Omental fat pad (tissue), 4 donors: ENCODE measurements around the genes MYO5B and CFAP53.

GRCh38 chr18:48545500-48546077, 6.8 kb downstream of the CTIF start:
- PRO-cap: no peak
- RAMPAGE, long total RNA, 4 experiments: no peak in any of the 4 experiments

GRCh38 chr18:48575460-48576755, 37.1 kb downstream of the CTIF start:
- PRO-cap: no peak
- RAMPAGE, long total RNA, 4 experiments: no peak in any of the 4 experiments

DNA sequence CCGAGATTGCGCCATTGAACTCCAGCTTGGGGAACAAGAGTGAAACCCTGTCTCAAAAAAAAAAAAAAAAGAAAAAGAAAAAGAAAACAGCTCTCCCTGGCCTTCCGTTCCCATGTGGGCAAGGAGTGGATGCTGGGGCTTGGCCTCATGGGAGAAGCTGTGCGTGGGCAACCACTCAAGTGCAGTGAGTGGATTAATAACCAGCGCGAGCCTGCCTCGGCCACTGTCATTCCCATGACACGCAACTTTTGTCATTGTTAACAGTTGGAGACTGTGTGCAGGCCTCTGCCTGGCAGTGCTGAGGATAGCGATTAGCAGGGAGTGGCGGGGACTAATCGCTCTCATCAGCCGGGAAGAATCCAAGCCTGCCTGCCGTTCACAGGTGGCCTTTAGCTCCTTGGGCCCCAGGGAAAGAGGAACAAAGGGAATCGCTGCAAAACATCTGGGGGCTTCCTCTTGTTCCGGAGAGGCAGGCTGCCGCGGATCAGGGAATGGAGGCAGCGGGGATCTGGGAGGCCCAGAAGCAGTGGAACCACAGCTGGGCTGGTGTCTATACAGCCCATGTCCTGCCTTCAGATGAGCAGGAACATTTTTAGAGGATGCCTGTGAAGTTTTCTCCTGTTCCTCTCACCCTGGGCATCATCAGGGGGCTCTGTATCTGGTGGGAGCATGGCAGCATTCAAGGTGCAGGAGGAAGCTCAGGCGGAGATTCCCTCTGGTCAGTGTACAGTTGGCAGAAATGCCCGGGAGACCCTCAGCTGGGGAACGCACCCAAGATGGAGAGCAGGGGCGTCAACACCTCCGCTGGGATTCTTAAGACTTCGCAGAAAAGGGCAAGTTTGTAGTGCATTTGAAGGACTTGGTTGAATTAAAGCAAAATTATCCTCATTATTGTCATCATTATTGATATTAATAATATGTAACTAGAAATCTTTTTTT, 53.9 kb downstream of the CTIF start:
- PRO-cap: no peak
- RAMPAGE, long total RNA, 4 experiments: no peak in any of the 4 experiments

GRCh38 chr18:48657297-48657954, 118.6 kb downstream of the CTIF start:
- PRO-cap: no peak
- RAMPAGE, long total RNA, 4 experiments: no peak in any of the 4 experiments

DNA sequence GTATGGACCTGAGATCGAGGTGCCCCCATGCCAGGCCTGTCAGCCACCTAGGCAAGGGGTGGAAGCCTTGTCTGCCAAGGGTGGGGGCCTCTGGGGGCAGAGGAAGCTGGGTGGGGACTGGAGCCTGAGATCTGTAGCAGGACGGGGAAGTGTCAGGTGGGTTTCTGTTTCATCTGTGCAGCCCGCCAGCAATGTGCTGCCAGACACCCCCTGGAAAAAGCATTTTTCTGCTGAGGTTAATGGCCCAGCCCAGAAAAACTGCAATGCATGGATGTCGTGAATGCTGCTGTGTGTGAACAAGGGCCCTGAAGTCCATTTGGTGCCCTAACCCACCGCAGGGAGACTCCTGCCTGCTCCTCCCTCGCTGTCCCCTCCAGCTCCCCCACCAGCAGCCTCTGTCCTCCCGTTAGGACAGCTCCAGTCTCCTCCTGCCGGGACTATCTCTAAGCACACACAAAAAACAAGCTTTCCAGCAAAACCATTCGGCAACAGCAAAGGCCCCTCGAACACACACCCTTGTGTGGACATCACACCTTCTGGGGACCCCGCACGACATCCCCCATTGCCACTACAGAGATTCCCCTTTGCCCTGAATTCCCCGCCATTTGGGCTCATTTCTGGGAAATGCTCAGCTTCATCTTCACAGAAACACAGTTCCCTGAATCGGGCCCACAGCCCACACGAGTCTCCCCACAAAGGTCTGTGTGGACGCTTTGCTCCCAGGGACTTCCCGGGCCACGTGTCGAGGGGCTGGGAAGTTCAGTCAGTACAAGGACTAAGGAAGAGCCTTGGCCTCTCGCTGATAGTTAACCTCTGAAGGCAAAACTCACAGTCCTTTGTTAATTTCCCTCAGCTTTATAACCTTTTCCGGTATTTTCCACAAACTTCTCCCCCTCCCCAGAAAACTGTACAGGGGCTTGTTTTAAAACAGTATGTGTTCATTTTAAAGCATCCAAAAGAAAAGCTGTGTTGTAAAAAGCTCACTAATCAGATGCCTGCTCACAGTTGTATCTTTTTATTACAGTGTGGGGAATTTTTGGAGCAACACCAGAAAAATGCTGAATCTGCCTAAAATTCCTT, 26.1 kb downstream of the SMAD7 start:
- PRO-cap: no peak
- RAMPAGE, long total RNA, 4 experiments: no peak in any of the 4 experiments

- PRO-cap: no peak
- RAMPAGE, long total RNA, 4 experiments: no peak in any of the 4 experiments
Observed at GRCh38 chr18:48926257-48927122, 24.3 kb downstream of the SMAD7 start.

- PRO-cap: no peak
- RAMPAGE, long total RNA, 4 experiments: no peak in any of the 4 experiments
Observed at GRCh38 chr18:48945391-48945869, 5.3 kb downstream of the SMAD7 start.

- PRO-cap: no peak
- RAMPAGE, long total RNA, 4 experiments: no peak in any of the 4 experiments
Observed at GRCh38 chr18:48946221-48947006, 4.4 kb downstream of the SMAD7 start.

DNA sequence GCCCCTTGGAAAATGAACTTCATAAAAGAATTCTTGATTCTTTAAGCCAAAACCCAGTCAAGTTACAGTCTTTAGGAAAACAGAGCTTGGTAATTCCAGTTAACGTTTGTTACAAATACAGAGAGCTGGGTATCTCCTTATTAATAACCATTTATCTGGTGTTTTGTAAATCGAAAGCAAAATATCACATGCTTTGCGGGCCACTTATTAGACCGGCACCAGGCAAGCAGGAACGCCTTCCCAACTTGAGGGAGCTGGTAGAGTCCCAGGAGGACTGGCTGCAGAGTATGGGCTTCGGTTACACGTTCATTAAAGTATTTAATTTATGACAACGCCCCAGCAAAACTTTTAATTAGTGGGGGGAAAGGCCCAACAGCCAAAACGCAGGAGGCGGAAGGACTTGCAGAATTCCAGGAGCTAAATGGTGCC, 3.7 kb downstream of the SMAD7 start:
- PRO-cap: no peak
- RAMPAGE, long total RNA, 4 experiments: no peak in any of the 4 experiments

DNA sequence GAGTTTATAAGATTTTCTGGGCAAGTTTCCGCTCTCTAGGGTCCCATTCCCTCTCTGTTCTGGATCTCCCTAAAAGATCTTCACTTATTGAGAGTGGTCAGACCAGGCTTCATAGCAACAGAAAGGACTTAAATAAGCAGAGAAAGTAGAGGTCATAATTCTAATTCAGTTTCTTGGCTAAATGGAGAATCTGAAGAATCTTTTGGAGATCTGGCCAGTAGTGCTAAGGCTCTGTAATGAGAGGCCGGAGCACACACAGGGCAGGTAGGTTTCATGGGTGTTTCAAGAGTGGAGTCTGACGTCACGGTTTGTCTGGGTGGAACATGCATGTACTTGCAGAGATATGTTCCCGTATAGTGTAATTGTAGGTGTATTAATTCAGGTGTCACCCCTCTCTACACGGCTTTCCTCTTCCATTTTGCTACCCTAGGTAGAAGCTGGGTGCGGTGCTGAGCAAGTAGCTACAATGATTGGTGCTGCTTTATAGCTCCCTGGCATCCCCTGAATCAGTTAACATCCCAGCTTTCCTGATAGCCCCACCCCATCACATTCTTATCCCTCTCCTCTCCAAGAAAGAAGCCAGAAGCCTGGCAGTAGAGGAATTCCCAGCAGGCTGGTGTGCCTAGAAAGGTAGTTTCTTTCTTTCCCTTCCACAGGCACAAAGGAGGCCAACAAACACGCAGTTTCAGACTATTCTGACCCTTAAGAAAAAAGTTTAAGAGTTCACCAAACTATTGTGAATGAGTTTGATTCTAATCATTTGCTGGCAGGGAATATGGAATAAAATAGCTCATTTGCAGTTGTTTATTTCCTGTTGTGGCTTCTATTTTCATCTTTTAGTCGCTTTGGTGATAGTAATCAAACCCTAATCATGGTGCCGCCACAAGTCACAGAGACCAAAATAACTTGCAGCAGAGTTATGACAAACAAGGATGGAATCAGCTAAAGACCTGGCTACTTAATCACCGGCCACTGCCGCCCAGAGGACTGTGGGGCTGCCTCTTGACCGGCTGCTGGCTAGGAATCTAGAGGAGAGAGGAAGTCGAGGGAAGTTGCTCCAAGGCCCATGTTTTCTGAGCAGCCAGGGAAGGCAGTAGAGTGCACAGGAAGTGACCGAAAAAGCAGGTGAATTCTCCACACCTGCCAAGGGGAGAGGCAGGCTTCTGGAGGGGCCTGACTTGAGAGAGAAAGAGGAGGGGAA, 4.7 kb upstream of the SMAD7 start:
- PRO-cap: no peak
- RAMPAGE, long total RNA, 4 experiments: no peak in any of the 4 experiments

- PRO-cap: no peak
- RAMPAGE, long total RNA, 4 experiments: no peak in any of the 4 experiments
Observed at GRCh38 chr18:49647007-49647252, 85.1 kb downstream of the LIPG start.

- PRO-cap: no peak
- RAMPAGE, long total RNA, 4 experiments: no peak in any of the 4 experiments
Observed at GRCh38 chr18:49650291-49650995, 88.6 kb downstream of the LIPG start.

- PRO-cap: no peak
- RAMPAGE, long total RNA, 4 experiments: no peak in any of the 4 experiments
Observed at GRCh38 chr18:50083745-50084187, 111.2 kb downstream of the MYO5B start.

- PRO-cap: no peak
- RAMPAGE, long total RNA, 4 experiments: no peak in any of the 4 experiments
Observed at GRCh38 chr18:50146870-50147269, 48.1 kb downstream of the MYO5B start.

DNA sequence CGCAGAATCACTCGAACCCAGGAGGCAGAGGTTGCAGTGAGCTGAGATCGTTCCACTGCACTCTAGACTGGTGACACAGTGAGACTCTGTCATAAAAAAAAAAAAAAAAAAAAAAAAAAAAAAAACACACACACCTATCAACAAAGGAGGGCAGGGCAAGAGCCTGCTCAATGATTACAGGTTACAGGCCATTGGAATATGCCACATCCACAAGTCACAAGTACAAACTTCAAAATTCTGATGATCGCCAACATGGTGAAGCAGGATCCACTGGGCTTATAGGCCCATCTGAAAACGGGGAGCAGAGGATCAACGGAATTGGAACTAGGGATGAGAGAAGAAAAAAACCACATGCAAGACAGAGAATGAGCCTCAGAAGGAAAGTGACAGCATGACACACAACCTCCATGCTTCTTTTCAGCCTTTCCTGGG, 6.2 kb downstream of the MYO5B start:
- PRO-cap: no peak
- RAMPAGE, long total RNA, 4 experiments: no peak in any of the 4 experiments

GRCh38 chr18:50194506-50195656, at the start of gene MYO5B:
MYO5B (minus strand) TSS chr18:50195147.
- PRO-cap: no peak
- RAMPAGE, long total RNA, 4 experiments: no peak in any of the 4 experiments

GRCh38 chr18:50266188-50266821, at the start of gene CFAP53:
CFAP53 (minus strand) TSS chr18:50266495.
- PRO-cap: no peak
- RAMPAGE, long total RNA, 4 experiments: start-site peak on the minus strand in 1 of 4 experiments, at chr18:50266474-50266539 at its widest, 20 reads per replicate

- PRO-cap: no peak
- RAMPAGE, long total RNA, 4 experiments: no peak in any of the 4 experiments
Observed at GRCh38 chr18:50307506-50308085, 20.1 kb upstream of the CXXC1 start.

DNA sequence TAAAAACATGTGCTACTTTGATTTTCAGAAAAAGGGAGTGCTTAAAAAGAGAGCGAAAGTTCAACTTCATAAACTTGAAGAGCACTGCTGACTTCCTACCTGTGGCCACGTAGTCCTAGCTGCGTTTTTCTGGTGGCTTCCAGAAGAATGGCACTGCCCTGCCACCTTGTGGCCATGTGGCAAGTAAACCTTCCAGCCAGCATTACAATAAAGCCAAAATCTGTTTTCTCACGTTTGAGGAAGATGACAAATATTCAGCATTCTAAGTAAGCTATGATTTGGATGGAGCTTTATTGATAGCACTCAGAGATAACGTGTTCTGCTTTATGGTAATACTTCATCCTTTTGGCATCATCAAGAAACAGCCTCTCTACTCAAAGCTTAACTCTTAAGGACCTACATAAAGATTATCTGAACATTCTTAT, 17.6 kb upstream of the SKA1 start:
- PRO-cap: no peak
- RAMPAGE, long total RNA, 4 experiments: no peak in any of the 4 experiments

- PRO-cap: no peak
- RAMPAGE, long total RNA, 4 experiments: no peak in any of the 4 experiments
Observed at GRCh38 chr18:50559083-50559316, 887 bp upstream of the MAPK4 start.